ENCODE measurements around a stretch of chr3.

- PRO-cap: no peak
Observed at GRCh38 chr3:71784160-71784579, 778 bp downstream of the PROK2 start.

DNA sequence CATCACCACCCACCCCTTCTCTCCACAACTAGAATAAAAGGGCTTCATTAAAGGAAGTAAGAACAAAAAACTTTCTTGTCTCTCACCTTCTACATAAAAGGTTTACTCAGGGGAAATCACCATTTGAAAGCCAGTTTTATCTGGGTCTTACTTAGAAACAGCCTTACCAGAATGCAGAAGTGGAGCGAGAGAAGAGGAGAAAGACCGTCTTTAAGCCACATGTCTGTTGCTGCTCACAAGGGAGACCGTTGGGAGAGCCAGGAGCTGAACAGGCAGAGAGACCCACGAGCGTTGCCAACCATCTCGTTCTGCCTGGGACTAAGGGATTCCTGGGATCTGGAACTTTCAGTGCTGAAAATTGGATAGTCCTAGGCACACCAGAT is 350.1 kb upstream of the PROK2 start:
- PRO-cap: no peak

GRCh38 chr3:72189832-72190341 is 404.9 kb upstream of the PROK2 start:
- PRO-cap: no peak

GRCh38 chr3:72255730-72256620 is 471.0 kb upstream of the PROK2 start:
- PRO-cap: no peak

DNA sequence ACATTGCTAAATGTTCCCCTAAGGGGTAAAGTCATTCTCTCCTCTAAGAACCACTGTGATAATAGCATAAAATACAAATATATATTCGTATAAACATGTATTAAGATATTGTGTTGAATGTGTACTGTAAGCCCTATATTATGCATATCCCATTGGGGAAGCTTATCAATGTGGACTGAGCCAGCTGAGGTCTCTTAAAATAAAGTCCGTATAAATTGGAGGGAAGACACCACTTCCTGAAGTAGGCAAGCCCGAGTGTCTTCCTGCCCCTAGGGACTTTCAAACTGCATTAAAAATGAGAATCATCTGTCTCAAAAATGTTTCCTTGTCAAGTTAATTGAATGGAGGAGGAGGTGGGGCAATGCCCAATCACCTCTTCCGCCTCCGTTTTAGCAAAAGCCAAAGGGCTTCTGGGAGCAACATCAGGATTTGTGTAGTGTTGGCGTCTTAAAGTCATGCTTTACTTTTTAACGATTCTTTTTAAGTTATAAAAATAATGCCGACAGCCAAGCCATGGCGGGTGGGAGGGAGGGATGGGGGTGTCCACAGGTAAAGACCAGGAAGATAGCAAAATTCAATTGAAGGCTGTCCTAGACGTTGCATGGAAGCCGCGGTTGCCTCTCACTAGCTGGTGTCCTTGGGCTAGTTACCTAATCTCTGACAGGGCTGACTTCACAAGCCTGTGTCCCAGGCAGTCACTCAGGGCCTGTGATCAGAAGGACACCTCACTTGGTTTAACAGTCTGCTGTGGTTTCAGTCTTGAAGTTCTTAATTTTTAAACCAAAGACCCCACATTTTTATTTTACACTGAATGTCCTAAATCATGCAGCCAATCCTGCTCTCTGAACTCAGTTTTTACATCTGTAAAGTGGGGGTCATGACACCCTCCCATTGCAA is 524.9 kb upstream of the PROK2 start:
- PRO-cap: no peak

- PRO-cap: no peak
Observed at GRCh38 chr3:72491026-72491225, 357.3 kb downstream of the SHQ1 start.

DNA sequence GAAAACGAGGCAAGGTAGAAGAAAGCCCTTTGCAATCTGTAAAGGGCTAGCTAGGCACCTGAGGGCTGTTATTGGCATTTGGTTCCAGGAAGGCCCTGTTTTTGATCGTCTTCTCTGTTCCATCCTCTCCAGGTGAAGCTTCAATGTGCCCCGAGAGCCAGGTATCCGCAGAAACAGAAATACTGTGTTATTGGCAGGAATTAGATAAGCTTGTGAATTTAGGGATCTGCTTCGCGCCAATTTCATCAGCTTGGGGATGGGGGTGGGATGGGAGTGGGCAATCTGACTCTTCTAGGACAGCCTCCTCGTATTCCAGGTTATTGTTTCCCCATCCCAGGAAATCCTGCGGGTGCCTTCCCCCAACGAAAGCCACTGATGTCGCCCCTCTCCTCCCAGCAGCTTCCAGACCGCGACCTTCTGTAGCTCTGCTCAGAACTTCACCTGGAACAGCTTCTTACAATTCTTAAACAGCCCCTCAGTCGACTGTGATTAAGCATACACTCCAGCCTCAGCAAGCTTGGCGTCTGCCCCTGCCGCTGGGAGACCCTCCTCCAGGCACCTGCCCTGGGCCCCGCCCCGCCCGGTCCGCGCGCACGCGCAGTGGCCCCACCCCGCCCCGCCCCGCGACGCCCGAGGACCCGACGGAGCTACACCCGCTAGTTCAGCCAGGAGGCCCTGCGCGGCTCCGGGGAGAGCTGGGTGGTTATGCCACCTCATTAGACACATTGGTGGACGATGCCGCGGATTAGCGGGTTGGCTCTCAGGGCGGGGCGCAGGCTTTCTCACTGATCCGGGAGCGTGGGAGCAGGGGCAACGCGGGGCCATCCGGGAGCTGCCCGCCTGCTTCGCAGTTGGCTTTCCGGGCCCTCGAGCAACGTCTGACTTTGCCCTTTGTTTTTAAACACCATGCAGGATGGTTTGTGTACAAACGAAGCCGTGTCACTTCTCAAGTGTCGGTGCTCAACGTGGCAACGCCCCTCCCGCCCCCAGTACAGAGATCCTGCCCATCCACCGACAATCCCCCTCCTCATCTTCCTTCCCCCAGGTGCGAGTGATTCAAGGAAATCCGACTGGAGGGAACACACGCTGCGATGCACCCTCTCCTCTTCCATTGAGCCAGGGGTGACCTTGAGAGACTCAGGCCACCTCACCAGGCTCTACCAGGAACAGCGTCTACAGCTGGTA is 109.6 kb downstream of the SHQ1 start:
- PRO-cap: bidirectional peak, plus-strand start at position 659 of the sequence, minus-strand start at position 587 of the sequence

DNA sequence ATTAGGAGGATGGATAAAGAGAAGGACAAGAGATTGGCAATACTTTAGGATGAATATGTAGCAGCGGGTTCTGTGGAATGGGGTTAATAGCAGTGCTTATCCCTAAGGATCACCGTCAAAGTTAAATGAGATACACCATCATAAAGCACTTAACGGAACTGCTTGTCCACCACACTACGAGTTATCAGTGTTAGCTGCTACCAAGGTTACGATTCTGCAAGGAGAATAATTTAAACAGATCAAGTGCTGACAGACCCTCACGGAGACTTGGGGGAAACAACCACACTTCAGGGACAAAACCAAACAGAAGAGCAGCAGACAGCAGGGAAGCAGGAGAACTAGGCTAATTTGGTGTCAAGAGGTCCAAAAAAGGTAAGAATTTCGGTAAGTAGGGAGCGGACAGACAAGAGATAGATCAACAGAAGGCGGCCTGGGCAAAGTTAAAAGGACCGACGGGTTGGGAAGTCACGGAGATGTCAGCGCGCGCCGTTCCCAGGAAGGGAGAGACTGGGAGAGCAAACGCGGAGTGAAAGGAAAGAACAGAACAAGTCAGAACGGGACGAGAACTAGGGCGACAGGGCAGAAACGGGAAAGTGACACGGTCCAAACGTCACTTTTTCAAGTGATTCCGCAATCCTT is 786 bp downstream of the SHQ1 start:
- PRO-cap: no peak

- PRO-cap: no peak
Observed at GRCh38 chr3:73041528-73042137, 19.8 kb upstream of the EBLN2 start.

DNA sequence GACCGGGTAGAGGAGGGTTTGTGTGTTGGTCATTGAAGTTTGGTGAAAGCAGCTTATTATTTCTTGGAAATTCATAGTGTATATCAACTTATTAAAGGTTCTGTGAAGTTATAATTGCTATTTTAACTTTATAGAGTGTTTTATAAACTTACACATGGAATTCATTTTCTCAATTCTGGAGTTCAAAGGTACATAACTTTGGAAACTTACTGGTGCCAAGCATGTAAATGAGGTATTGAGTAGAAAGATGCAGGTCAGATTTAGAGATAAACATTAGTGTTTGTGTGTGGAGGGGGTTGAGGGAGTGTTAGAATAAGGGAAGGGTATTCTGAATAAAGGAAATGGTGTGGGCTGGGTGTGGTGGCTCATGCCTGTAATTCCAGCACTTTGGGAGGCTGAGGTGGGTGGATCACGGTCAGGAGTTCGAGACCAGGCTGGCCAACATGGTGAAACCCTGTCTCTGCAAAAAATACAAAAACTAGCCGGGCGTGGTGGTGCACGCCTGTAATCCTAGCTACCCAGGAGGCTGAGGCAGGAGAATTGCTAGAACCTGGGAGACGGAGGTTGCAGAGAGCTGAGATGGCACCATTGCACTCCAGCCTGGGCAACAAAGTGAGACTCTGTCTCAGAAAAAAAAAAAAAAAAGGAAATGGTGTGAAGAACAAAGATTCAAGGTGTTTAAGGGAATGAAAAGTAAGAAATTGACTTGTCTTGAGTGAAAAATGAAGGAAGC is 2.0 kb upstream of the EBLN2 start:
- PRO-cap: no peak

DNA sequence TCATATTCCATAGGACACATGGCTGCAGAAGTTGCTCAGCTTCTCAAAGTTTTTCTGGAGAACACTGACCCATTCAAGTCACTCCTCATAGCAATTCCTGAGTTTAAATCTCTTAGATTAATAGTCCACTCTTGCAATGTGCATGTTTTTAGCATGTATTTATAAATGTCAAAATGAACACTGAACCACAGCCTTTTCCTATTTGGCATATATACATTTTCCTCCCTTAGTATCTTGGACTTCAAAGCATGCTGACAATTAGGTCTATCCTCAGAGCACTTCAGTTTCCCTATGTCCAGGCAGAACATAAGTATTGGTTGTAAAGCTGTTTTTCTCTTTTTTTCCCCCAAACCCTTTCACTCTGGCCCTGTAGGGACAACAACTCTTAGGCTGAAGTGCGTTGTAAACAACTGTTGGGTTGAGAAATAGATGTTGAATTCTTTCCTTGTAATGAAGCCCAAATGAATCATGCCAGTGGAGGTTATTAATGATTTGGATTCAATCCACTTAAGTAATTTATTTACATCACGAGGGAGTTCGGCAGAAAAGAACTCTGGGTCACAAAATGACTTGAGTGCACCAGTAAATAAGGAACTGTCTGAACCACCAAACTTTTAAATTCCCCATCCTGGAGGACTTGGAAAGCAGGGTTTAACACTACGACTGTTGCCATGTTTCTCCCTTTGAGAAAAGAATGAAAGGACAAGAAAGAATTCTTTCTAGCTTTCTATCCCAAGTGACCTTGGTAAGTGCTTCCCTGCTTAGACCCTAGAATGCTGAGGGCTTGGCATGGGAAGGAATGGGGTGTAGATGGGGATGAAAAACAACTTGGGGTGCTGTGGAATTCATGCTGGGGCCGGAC is 219.0 kb downstream of the PDZRN3 start:
- PRO-cap: no peak

DNA sequence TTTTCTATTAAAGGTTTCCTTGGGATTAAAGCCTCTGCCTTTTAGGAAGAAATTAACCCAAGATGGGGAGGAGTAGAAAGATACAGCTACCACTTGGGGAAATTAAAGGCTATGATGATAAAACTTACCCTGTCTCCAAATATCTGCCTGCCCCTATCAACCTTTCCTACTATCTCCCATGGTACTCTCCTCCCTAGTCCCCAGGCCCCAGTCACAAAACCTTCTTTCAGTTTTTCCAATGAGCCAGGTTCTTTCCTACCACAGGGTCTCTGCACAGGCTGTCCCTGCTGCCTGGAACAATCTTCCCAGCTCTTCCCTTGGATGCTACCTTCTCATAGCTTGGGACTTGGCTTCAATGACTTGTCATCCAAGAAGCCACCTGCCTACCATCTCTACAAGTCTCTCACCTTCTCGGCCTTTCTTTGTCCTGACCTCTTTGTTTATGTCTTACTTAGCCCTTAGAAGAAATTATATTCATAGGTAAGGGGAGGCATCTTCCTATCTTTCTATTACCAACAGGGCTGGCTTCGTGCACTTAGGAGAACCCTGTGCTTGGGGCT is 136.5 kb downstream of the PDZRN3 start:
- PRO-cap: no peak

DNA sequence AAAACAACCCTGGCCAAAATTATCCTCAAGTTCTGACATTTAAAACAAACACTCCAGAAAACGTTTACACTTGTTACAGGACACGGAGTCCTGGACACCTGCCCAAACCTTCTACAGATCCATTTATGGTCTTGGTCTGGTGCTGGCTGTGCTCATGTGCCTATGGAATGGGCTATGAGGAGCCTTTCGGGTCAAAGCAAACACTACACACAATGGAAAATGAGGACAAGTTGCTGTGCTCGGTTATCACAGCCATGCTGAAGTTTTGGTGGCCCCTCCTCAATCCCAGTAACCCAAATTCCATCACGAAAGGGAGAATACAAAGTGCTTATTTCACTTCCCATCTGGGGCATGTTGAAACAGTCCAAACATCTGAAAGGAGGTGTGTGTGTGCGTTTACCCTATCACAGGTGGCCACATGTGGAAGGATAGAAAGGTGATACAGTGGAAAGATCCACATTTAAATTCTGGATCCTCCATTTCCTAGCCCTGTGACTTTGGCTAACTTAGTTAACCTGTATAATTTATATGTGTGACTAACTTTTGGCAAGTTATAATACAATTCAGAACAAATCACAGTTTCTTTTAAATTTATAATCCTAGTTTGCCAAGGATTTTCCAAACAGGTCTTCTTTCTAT is 107.9 kb downstream of the PDZRN3 start:
- PRO-cap: unidirectional peak, plus-strand start at position 206 of the sequence

DNA sequence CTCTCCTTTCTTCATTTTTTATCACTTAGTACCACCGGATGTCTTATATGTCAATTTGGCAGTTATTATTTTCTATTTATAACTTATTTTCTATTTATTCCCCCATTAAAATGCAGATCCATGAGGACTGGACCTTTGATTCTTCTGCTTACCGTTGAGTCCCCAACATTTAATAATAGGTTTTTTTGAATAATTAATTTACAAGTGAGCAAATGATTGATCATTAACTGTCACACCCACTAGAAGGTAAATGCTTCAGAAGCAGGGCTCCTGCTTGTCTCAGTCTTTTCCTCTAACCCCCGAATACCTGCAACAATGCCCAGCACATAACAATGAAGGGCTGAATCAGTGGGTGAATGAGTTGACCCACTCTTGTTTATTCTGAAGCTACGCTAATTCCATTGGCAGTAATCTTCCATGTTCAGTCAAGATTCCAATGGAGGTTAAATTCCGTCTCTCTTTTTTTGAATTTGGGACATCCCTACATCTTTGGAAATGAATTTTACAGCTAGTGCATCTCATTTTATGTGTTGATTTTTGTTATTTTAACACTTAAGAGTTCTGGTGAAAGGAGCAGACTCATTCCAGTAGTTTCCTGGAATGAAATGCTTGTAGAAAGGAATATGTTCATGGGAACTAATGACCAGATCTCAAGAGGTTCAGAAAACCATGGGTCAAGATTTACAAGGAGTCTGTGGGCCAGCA is 90.7 kb downstream of the PDZRN3 start:
- PRO-cap: no peak

DNA sequence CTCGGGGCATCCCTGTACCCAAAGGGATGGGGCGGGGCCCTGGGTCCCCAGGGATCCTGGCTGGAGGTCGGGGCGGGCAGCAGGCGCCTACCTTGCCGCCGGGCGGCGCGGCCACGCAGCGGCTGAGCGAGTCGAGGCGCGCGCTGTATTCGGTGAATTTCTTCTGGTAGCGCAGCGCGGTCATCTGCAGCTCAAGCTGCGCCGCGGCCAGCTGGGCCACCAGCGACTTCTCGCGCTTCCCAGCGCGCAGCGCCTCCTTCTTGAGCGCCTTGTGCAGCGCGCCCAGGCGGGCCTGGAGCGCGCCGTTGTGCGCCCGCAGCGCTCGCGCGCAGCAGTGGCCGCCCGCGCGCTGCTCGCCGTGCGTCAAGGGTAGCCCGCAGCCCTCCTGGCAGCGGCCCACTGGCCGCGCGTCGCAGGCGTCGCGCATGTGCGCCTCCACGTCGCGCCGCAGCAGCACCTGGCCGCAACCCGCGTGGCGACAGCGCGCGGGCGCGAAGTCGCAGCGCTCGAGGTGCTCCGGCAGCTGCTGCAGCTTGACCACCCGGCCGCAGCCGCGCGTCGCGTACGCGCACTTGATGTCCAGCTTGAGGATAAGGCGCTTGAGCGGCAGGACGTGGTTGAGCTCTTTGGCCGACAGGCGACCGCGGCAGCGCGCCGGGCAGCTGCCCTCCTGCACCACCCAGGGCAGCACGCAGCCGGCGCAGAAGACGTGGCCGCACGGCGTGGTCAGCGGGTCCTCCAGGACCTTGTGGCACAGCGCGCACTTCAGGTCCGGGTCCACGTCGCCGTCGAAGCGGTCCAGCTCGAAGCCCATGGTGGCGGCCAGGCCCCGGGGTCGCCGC is 508 bp downstream of the PDZRN3 start:
- PRO-cap: no peak

DNA sequence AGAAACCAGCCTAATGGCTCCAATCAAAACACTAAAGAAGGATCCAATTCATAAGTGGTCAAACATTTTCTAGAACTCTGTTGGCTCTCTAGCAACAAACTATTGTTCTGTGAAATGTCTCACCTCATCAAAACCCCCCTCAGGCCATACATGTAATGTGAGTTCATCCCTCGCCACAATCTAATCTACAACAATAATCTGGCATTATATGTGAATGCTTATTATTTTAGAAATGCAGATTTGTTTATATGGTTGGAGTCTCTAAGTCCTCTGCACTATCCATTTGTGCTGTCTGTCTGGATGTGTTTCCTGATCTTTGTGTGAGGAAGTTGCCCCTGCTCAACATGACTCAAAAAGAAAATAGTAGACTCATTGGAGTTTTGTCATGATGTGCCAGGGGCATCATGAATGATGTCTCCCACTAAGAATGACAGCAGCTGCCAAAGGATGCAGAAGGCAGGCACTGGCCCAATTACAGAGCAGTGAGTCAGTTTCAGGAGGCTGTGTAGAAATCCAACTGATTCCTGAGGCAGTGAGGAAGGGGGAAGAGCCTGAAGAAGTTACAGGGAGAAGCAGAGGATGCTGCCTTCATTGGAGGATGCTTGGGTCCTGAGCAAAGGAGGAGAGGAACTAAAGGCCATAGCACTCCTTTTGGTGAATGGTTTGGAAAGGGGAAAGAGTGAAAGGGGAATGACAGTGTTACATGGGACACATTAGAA is 161.7 kb upstream of the PDZRN3 start:
- PRO-cap: no peak

- PRO-cap: no peak
Observed at GRCh38 chr3:73805340-73805880, 180.7 kb upstream of the PDZRN3 start.

- PRO-cap: no peak
Observed at GRCh38 chr3:75658350-75659194, 5.6 kb upstream of the FRG2C start.

DNA sequence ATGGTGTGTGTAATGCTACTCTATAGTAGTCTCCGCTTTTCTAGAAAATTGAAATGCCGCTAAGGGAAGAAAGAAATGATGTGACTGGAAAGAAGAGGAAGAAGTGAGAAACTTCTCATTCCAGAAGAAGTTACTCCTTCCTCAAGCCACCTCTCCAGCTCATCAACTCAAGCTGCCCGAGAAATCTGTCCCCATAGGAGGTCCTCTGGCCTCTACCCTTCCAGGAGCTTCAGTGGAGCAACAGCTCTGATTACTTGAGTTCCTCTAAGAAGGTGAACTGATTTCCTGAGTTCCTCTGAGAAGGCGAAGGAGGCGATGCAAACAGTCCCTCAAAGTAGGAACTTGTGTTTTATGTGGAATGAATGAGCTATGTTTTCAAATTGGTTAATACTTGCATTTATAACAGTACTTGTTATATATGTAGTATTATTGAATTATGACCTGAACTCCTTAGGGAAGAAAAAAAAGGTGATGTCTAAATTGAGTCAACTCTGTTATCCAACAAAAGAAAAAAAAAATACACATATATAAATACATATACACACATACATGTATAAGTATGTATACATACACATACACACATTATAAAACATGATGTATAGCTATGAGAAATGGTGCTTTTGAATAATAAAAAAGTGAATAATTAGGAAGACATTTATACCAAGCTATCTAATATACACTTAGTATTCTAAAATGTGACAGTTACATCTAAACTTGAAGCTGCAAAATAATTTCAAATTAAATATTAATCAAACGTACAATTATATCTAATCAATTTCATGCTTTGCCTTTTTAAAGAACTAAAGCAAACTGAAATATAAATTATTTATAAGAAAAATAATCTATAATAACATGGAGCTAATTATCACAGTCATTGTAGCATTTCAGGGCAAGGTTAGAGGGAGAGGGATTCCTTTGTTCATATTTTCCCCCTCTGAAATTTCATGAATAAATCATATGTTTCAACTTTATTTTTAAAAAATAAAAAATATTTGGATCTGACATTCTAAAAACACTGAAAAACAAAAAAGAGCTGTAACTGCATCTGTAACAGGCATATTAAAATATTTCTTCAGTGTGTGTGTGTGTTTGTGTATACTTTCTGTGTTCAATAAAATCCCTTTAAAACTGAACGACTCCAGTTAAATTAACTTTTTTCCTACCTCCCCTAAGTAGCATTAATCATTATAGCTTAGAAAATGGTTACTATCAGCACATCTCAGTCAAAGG is 843.9 kb downstream of the ROBO1 start:
- PRO-cap: no peak

DNA sequence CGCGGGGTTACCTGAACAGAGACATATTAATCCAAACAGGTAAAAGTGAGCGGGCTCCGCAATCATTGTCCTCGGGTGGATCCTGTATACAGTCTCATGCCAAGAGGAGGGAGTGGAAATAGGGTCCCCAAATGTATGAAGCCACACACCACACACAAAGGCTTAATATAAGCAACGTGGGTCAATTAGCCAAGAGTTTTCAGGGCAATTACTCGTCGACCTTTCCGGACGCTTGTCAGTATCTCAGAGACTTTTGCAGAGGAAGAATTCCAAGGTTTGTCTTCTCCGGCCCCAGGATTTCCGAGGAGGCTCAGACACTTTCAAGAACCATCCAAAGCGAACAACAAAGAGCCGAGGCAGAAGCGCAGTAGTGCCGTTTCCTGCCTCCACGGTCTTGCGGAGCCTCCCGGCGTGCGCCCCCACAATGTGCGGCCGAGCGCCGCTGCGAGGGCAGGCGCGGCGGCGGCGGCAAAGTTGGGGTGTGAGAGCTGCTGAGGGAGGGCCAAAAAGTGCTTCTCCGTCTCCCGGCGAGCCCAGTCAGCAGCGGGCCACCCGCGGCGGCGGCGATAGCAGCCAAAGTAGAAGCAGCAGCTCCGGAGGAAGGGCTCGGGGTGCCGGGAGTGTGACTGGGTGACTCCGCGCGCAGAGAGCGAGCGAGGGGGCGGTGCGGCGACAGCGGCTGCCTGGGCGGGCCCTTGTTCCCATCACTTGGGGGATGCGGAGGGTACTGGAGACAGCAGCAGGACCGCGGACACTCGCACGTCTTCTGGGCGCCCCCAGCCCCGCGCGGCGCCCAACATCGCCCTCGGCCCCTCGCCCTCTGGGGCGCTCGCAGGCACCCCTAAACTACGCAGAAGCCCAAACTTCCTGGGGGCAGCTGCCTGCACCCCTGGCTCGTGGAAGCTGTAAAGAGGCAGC is 749.1 kb downstream of the ROBO1 start:
- PRO-cap: unidirectional peak, plus-strand start at position 731 of the sequence